Colonic mucosa (tissue), 1 donor: ENCODE data around the gene DMXL2.

DNA sequence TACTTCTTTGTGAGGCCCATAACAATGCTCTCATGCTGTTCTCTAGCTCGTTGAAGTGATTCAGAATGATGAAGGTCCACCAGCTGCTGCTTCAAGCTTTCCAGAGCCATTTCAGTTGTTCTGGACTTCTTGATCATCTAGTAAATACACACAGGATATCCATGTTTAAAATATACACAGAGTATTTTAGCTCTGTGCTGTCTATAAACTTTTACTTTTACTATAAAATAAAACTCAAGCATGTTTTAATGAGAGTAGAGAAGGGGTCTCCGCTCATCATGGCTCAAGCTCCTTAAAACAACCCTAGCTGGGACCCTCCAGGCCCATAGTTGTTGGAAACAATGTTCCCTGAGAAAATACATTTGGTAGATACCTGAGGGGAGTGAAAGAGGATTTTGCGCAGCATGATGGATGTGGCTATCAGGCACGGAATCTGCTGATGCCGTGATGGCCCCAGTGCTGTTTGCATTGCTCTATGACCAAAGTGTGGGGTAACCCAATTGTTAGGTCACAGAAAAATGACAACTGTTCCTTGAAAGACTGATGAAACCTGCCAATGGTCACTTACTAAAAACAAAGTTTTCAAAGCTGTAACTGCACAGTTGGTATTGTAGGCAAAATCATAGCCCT, 21.9 kb downstream of the CEP152 start:
- PRO-cap, result no peak

DNA sequence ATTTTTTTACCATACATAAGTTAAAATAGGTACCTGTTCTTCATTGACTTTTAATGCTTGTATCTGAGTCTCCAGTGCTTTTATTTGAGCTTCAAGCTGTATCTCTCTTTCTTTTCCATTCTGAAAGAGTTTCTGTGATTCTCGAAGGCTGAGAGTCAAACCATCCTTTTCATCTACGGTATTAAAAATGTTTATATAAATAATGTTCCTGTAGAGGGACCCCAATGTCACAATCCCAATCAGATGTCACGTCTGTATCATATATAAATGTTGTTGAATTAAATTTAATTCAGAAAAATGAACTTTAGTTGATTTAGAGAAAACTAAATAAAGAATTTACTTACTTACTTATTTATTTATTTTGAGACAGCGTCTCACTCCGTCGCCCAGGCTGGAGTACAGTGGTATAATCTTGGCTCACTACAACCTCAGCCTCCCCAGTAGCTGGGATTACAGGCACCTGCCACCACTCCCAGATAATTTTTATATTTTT, 19.6 kb downstream of the CEP152 start:
- PRO-cap, result no peak

DNA sequence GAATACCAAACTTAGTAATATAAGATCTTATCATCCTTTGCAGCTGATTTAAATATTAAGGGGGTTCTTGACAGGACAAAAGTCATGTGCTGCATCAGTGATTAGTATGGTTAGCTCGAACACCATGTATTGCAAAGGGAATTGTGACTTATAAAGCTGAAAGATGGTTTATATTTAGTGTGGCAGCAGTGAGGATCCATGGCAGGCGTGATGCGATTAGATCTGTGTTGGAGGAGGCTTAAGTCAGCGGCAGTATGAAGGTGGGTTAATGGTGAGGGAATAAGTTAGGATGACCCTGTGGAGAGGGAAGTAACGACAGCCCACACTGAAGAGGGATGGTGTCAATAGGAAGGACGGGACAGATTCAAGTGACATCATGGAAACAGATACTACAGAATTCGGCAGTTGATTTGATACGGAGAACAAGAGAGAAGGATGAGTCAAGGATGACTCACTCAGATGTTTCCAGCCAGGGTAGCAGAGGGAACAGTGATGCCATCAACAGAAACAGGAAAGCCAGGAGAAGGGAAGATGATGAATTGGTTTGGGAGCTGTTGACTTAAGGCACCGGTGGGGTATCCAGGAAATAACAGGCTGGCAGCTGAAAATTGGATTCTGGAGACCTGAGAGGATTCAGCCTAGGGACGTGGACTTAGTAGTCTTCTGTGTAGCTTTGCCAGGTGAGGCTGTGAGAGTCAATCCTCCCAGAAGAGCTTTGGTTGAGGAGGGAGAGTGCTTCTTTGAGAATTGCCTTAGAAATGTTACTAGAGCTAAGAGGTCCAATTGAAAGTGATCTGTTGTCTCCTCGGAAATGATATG, 38.0 kb downstream of the SHC4 start:
- PRO-cap, result no peak

GRCh38 chr15:48946062-48946847, 17.5 kb downstream of the SHC4 start:
- PRO-cap, result no peak

DNA sequence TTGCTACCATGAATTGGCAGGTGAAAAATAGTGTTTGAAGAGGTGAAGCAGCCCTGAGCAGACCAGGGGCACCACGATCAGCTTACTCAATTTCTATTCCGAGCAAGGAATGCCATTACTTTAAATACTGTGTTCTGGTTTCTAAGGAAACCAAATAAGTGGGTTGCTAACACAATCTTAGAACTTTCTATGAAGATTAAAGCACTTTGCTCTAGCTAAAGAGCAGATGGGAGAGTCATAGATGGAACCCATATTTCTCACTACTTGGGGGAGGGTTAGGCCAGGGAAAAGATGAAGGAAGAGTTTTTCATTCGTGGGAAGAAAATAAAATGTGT, 21.3 kb upstream of the SHC4 start:
- PRO-cap, result no peak

DNA sequence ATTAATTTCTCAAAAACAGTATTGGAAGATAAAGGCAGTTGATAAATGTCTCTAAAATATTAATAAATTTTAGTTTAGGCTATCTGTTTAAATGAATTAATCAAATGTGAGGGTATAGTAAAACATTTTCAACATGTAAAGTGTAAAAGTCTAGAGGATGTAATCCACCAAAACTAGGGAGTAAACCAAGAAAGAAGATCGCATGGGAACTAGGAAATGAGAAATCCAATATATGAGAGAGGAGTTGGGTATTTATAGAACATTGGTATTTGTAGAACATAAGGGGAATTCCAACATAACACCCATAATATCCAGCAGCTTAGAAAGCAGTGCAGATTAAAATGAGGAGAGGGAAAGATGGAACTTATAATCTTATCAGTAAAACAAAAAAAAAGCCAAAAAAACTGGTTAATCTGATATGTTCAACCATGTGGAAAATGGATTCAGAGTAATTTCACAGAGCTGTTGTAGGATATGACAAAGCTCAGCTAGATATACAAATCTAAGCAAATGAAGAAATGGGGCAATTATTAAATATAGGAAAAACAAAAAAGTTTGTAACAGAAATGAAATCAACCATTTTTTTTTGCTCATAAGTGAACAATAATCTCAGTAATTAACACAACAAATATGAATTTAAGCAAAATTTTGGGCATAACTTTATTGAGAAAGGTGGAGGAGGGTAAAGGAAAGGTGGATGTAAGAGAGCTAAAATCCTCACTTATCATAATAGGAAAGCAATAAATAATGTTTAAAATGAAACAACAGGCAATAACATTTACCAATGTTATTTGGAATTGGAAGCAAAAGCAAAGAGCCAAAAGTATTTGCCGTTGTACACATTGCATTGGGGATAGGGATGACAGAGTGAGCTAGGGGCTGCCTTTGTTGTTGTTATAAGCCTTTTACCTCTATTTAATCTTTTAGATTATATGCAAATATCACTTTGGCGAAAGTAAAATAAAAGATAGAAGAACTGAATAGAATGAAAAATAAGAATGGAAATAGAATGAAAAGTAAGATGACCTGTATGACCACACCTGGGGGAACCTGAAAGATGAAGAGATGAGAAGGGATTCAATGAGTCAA, 74.8 kb downstream of the GALK2 start:
- PRO-cap, result no peak

DNA sequence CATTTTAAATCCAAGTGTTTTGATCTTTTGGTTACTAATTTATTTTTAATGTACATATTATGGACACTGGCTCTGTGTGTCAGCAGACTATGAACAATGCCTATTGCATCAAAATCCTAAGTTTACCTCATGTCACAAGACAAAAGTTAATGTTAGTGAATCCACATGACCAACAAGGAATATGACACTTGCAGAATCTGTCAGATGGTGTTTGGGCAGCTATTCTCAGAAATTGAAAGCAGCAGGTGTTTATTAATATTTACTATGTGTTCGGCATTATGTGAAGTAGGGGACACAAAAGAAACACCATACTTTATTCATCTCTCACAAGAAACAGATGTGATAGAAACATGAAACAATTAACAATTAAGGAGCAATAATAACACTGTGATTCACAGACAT, 109.8 kb downstream of the GALK2 start:
- PRO-cap, result unidirectional peak, plus-strand start at position 276 of the sequence

- PRO-cap, result no peak
Observed at GRCh38 chr15:49490907-49491215, 67.8 kb downstream of the FGF7 start.

- PRO-cap, result no peak
Observed at GRCh38 chr15:50110306-50110626, 8.8 kb downstream of the ATP8B4 start.

GRCh38 chr15:50135255-50135580, 16.2 kb upstream of the ATP8B4 start:
- PRO-cap, result no peak

GRCh38 chr15:50249048-50249283, 16.6 kb downstream of the HDC start:
- PRO-cap, result no peak

DNA sequence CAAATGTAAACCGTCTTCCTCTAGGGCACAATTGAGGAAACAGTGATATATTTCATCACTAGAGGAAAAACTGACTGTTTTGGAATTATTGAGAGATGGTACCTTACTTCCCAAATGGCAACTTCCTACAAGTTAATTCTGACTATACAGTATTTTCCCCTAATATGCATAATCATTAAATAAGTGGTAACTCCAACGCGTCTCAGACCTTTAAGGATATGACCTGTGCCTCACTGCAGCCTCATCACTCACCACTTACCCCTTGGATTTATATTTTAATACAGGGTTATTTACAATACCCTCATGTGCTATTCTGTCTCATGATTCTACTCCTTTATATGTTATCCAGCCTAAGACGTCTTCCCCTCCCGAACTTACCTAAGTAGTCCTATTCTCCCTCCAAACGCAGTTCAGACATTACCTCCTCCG, 13.3 kb downstream of the GABPB1 start:
- PRO-cap, result no peak

DNA sequence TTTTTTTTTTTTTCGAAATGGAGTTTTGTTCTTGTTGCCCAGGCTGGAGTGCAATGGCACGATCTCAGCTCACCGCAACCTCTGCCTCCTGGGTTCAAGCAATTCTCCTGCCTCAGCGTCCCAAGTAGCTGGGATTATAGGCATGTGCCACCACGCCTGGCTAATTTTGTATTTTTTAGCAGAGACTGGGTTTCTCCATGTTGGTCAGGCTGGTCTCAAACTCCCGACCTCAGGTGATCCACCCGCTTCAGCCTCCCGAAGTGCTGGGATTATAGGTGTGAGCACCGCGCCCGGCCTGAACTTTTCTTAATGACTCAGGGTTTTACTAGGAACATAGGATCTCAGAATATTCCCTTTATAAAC, 33.9 kb upstream of the TRPM7 start:
- PRO-cap, result unidirectional peak, minus-strand start at position 301 of the sequence

DNA sequence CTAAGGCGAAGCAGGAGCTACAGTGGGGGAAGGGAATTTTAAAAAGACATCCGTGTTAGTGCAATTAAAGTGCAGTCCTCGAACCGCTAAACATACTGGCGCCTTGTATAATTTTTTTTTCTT, 694 bp downstream of the SPPL2A start:
- PRO-cap, result unidirectional peak, plus-strand start at position 74 of the sequence

DNA sequence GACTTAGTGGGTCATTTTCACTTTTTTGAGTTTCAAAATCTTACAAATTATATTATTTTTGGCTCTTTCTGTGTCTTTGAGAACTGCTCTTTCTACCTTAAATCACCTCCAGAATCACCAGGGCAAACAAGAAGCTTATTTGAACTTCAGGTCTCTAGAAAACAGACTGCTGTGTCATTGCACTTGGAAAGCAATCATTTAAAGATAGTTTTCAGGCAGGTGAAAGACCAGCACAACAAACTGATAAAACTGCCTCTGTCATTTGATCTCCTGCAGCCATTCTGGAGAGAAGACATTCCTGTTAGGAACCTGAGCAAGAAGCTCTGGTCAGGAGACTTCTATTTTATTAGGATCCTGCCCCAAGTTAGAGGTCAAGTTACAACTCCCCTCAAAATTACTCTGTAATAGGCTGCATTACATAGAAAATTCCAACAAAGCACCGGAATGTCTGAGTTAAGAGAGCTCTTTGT, 50.7 kb upstream of the AP4E1 start:
- PRO-cap, result no peak

DNA sequence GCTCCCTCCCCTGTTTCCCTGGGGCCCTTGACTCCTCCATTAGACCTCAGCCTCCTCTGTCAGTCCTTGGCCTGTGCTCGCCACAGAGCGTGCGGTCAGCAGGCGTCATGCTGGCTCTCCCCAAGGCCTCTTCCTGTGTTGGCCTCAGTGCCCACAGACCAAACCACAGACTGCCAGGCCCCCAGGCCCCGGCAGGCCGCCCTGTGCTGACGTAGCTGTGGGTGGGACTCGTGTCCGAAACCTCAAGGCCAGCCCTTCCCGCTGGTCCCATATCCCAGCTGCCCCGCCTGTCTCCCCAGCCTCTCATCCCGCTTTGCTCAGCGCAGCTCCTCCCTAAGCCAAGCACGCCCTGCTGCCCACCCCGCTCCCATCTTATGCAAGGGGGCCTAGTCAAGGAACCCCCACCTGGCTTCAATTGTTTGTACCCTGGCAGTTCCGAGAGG, 17.6 kb downstream of the TNFAIP8L3 start:
- PRO-cap, result bidirectional peak, plus-strand start at position 272 of the sequence, minus-strand start at position 132 of the sequence

GRCh38 chr15:51163196-51163414, 68.4 kb upstream of the TNFAIP8L3 start:
- PRO-cap, result no peak

GRCh38 chr15:51172208-51172667, 77.5 kb upstream of the TNFAIP8L3 start:
- PRO-cap, result no peak

DNA sequence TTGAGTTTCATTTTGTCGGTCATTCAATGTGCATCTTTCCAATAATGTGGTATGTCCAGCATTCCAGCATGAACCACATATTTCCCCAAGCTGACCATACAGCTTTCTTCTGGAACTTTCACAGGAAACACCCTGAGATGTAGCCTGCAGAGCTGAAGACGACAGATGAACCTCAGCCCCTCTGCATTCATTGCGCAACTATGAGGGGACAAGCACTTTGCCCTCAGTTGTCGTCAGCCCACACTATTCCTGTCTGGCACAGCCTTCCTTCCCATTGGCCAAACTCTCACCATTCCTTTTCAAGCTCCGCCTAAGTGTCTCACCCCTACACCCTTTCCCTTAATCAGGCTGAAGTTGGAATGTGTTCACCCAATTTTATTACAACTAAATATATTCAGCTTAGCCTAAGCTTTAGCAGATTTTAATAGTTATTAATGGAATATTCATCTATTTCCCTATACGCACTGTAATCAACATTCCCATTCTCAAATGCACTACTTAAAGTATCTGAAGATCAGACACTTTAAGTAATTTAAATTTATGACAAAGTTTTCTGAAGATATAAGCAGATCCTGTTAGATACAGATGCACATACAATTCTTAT, 19.4 kb downstream of the CYP19A1 start:
- PRO-cap, result no peak

- PRO-cap, result bidirectional peak, plus-strand start at chr15:51622542, minus-strand start at chr15:51622456; bidirectional peak, plus-strand start at chr15:51623063, minus-strand start at chr15:51622982
Observed at GRCh38 chr15:51622262-51623345, at the start of gene DMXL2. Gene DMXL2 (minus strand): TSS chr15:51622771.